SJCRH30 (cell line): ENCODE results near the genes BLCAP, RALGAPB, SLC32A1 and ACTR5.

- RAMPAGE, long total RNA = no peak
These were observed 67.3 kb downstream of the SRC start for GRCh38 chr20:37413259-37413691.

DNA sequence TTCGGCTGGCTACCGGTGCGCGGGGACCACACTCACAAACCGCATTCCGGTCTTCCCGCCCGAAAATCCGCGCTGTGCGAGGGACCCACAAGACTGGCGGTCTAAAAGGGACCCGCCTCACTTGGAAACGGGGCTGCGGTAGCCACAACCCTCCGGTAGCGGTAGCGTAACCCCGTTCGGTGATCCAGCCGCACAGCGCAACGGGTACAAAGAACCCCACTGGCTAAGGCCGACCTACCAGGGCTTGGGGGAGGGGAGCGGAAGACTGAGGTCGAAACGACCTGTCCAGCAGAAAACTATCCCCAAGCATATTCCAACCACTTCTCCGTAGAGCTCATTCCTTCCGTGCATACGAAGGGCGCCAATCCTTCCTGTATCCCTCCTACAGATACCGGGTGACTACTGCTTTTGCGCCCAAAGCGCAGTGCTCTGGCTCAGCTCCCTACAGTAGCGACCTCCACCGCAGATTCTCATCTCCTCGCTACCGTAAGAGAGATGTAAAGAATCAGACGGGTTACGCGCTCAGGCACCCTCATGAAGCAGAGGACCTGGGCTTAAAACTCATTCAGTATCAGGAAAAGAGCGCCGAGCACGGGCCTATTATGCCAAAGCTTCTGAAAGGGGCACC lies 736 bp upstream of the NNAT start:
- RAMPAGE, long total RNA = no peak

DNA sequence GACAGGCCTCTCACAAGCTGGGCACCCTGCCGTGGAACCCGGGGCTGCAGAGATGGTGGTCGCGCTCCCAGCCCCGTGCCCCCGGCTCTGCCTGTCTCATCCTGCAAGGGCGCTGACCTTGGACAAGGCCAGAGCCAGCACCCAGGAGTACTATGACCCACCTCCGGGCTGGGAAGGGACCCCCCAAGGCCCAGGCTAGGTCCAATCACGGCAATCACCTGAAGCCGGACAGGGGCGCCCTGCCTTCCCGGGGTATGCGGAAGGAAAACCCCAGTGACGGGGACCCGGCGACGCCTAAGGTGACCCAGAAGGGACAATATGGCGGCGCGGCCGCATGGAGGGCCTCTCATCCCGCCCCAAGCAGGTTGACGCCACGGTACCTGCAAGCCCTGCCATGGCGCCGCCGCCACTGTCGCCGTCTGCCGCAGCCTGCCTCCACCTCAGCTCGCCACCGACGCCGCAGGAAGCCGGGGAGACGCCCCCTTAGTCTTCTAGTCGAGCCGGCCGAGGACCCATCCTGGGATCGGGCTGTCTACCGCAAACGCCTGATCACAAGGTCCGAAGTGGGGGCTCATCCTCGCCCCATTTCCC lies at the start of gene BLCAP:
Gene BLCAP, minus strand, starts transcription at position 464 of the 591 bp plus-strand sequence.
- RAMPAGE, long total RNA = start-site peak on the minus strand centred at position 441 of the sequence, 37 bp wide, 434 and 17 reads in 2 replicates

DNA sequence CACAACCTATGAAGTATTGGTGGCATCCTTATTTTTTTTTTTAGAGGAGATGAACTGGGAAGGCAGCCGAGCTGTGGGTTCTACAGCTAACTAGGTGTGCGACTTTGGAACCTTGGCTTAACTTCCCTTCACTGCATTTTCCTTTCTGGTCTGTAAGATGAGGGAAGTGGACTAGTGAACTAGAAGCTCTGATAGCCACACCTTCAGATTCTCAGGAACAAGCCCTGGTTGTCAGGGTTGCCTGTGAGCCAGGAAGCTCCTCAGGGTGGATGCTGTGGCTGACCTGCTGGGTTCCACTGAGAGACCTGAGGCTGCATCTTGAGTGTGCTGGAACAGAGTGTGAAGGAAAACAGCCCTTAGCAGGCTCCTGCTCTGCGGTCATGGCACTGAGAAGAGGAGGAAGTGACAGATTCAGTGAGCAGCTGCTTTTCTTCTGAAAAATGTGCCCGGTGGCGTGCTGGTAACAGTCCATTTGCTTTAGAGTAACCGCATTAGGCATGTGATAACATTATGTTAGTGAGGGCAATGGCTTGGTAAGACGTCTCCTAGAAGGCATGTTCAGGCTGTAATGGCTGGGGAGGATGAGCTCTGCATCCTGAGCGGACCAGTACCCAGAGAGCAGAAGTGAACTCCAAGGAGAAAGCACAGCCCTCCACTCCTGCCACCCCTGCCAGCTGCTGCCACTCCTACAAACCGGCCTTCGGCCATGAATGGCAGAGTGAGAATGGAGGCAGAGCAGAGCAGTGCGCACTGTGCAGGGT lies 98.4 kb upstream of the VSTM2L start:
- RAMPAGE, long total RNA = no peak

- RAMPAGE, long total RNA = no peak
These were observed 38.7 kb downstream of the TTI1 start for GRCh38 chr20:37994370-37995055.

- RAMPAGE, long total RNA = no peak
These were observed 56.1 kb downstream of the TGM2 start for GRCh38 chr20:38108766-38109520.

DNA sequence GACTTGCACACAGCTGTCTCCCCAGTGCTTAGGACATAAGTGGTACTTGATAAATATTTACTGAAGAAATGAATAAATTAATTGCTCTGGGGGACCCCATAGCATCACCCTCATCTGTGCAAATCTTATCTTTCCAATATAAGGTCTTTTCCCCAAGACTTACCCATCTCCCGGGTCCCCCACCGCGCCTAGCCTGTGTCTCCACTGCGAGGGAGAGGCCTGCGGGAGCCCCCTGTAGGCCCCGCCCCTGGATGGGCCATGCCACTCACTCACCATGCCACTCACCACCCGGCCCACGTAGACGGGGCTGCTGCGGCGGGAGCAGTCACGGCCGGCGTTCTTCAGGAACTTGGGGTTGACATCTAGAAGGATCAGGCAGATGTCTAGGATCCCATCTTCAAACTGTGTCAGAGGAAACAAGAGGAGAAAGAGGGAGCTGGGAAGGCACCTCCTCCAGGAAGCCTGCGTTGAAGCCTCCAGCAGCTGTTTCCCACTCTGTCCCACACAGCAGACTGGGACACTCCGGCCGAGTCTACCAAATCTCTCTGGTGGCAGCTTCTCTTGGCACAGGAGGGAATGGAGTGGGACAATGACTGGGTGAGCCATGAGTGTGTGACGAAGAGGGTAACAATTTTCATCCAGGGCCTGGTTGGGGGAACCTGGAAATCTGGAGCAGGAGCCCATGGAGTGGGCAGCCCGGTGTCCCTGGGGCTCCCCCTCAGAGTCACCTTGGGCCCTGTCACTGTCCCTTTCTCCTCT lies 17.2 kb downstream of the TGM2 start:
- RAMPAGE, long total RNA = no peak

DNA sequence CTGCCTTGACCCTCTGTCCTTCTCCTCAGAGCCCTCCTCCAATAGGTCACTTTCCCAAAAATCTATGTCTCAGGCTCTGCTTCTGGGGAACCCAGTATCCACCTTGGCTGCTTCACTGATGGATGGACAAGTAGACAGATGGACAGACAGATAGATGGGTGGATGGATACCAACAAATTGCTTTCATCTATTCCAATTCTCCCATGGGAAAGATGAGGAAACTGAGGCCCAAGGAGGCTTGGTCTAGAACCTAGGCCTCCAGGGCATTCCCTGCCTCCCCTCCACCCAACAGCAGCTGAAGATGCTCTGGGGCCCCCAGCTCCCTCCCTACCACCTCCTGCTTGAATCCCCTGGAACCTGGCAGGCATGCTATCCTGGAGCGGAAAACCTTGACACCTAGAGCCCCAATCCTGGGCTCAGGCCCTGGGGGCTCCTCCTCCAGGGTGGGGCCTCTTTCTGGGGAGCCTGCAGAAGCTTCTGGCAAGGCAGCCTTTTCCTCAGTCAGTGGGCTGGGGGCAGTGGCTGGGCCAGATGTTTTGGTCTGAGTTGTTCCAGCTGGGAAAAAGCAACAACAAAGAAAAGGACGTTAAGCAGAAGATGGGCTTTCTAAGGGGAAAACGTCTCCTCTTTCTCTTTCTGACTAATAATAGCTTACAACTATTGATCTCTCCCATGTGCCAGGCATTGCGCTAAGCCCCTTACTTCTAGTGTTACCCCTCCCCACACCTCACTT lies 21.2 kb downstream of the KIAA1755 start:
- RAMPAGE, long total RNA = no peak

DNA sequence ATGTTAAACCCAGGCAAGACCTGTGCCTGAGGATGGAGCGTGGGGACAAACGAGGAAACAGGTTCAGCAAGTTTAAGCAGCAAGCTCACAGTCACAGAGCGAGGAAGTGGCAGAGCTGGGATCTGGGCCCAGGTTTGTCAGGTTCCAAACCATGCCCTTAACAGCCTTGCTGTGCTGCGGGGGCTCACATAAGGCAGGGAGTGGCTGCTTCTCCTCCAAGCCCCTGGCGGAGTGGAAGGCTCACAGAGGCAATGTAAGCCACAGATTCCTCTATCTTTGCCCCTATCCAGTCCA lies 3.9 kb upstream of the BPI start:
- RAMPAGE, long total RNA = no peak

- RAMPAGE, long total RNA = no peak
These were observed 11.3 kb downstream of the LBP start for GRCh38 chr20:38357579-38358005.

- RAMPAGE, long total RNA = start-site peak on the minus strand at chr20:38472602-38472664, 10 and 10 reads in 2 replicates
These were observed at the start of gene RALGAPB for GRCh38 chr20:38472329-38473679. TSS of gene RALGAPB (plus strand) at chr20:38472843.

GRCh38 chr20:38545658-38546595 lies 35.1 kb upstream of the ADIG start:
- RAMPAGE, long total RNA = no peak

DNA sequence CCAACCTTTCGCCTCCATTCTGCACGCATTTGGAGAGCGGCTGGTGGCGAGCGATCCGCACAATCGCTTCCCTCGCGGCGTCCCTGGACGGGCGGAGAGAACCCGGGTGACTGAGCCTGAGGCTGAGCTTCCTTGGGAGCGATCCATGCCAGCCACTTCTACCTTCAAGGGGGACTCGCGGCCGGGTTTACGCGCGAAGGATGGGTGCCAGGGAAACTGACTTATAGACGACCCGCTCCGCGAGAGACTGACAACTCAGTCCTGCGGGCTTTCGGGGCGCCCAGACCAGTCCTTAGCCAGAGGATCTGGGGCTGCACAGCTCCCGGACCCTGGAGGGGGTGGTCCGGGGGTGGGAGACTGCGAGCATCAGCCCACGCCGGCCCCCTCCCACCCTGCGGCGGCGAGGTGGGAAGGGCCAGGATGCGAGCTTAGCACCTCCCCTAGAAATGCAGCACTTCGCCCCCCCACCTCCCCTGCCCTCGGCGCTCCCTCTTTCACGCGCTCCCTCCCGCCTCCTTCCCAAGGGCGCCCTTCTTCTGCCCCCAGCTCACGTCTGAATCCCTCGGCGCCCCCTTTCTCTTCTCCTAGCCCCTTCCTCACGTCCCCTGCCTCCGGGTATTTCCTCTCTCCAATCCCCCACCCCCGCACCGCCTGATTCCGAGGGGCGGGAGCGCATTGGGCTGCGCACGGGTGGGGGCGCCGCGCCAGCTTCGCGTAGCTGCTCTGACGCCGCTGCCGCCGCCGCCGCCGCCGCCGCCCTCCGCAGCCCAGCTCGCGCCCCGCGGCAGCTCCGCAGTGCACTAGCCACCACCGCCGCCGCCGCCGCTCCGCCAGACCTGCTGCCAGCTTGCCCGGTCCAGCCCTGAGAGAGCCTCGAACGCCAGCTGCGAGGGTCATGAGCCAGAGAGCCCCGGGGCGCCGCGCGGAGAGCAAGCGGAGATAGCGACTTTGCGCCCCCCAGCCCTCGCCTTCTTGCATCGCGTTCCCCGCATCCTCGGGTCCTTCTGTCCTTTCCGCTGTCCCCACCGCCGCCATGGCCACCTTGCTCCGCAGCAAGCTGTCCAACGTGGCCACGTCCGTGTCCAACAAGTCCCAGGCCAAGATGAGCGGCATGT lies at the start of gene SLC32A1:
Gene SLC32A1, plus strand, starts transcription at position 795 of the 1,115 bp plus-strand sequence.
- RAMPAGE, long total RNA = no peak

GRCh38 chr20:38747816-38748578 lies at the start of gene ACTR5:
TSS of gene ACTR5 (plus strand) at chr20:38748460.
- RAMPAGE, long total RNA = no peak

GRCh38 chr20:38835516-38836032 lies 30.1 kb downstream of the PPP1R16B start:
- RAMPAGE, long total RNA = no peak

- RAMPAGE, long total RNA = no peak
These were observed 35.0 kb downstream of the PPP1R16B start for GRCh38 chr20:38840022-38841341.

DNA sequence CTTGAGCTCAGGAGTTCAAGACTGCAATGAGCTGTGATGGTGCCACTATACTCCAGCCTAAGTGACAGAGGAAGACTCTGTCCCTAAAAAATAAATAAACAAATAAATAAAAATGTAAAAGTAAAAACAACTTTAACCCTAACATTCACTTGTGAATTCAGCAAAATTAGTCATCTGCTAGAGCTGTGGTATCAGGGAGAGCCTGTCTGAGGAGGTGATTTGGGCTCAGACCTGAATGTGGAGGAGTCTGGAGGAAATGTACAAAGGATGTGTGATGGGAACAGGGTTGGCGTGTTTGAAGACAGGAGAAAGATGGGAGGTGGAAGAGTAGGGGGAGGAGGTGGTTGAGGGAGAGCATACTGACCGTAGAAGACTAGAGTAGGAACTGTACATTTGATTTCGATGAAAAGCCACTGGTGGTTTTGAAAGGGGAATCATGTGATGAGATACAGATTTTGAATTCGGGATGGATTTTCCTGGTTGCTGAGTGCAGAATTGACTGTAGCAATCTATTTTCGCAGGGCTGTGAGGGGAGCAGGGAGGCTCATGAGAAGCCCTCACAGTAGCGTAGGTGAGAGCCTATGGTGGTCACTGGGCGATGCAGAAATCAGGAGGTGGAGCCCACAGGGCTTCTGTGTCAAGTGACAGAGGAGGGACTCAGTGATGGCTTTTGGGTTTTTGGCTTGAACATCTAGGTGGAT lies 40.0 kb downstream of the PPP1R16B start:
- RAMPAGE, long total RNA = no peak

DNA sequence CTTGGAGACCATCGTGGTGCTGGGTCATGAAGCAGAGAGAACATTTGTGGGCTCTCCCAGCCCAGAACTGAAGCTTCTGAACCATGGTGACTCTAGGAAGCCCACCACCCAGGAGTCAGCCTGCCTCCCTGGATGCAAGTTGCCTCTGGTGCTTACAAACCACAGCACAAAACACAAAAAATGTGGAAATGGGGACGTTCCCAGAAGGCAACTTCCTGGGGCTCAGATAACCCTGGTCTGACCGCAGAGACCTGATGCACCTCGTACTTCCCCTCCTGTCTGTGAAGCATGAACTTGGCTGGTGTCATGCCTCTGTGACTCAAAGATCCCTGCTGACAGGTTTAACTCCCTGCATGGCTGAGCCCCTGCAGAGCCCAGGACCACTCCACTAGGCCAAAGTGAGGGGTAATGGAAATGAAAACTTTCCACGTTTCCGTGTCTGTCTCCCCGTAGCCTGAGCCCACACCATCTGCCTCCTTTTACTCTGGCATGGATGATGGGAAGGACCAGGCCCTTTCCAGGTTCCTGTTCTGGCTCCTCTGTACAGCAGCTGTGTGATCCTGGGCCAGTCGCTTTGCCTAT lies 57.6 kb downstream of the PPP1R16B start:
- RAMPAGE, long total RNA = no peak

DNA sequence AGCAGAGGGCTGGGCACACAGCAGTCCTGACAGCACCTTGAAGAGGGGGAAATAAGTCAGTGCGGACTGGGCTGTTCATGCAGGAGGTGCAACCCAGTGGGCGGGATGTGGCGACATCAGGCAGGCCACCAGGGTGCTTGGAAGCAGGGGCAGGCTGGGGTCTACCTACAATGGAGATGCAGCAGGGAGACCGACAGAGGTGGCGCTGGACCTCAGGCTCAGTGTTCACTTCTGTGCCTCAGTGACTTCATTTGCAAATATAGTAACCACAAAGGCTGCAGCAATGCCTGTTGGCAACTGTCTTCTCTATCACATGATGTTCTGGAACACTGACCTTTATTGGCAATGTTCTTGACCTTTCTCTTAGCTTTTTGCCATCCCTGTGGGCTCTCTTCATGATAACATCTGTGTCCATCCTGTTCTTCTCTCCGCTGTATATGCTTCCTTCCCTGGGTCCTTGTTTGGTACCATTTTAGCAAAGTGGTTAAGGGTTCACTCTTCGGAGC lies 44.7 kb upstream of the FAM83D start:
- RAMPAGE, long total RNA = no peak

- RAMPAGE, long total RNA = no peak
These were observed 702.5 kb downstream of the MAFB start for GRCh38 chr20:39986536-39987025.